ENCODE results near the gene ATE1.

GRCh38 chr10:119360610-119361337 is 153.4 kb downstream of the GRK5 start:
- PRO-cap, 2 experiments: no peak in any of the 2 experiments

DNA sequence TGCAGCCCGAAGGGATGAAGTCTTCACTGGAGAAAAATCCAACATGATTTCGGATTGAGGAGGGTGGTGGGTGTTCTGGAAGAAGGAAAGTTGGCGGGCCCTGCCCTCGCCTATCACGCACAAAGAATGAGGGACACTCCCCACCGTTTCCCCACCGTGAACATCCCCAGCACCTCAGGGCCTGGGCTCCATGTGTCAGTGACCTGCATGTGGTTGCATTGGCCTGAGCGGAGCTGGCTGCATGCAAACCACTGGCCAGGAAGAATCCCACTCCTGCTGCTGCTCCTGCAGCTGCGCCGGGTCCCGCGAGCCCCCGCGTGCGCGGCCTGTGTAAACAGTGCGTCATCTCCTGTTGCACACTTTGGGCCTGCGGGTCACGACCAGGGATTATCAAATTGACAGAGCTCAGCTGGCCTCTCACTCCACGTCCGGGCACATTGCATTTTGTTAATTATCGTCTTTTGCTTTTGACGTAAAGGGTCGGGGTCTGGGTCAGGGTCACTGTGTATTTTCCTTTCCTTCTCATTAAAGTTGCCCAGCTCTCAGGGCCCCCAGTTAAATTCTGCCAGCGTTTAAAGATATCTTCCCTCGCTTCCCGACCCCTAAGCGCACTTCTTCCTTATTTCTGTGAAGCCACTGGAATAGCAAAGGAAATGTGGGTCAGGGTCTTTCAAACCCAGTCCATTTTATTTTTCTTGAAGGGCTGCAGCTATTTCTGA is 132.6 kb downstream of the RGS10 start:
- PRO-cap, 2 experiments: no peak in any of the 2 experiments

GRCh38 chr10:119412071-119413235 is 130.1 kb downstream of the RGS10 start:
- PRO-cap, 2 experiments: no peak in any of the 2 experiments

DNA sequence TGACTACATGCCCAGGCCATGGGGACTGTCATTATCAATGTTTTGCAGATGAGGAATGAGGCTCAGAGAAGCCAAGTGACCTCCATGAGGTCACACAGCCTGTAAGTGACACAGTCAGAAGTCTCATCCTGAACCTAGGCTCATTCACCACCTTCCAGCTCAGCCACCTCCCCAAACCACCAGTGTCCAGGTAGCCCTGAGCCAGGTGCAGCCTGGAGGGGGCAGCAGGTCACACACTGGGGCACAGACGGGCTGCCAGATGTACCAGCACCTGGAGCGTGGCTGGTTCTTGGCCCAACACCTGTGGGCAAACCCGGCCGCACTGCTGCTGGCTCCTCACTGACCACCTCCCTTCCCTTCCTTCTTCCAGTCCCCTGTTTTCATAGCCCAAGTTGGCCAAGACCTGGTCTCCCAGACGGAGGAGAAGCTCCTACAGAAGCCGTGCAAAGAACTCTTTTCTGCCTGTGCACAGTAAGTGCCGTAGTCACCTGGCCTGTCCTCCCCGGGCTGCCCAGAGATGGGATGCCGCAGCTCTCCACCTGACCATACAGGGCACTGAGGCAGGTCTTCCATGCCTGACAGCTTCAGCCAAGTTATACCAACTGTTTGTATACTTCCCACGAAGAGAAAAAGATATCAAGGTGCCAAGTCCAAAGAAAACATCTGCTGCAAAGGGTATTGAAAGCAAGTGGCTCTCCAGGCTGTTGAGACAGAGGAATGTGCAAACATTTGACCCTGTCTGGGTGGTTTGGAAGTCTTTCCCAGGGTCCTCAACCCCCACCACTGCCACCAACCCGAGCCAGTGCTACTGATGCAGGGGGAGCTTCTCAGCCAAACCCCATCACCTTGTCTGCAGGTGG is 119.5 kb downstream of the RGS10 start:
- PRO-cap, 2 experiments: no peak in any of the 2 experiments

DNA sequence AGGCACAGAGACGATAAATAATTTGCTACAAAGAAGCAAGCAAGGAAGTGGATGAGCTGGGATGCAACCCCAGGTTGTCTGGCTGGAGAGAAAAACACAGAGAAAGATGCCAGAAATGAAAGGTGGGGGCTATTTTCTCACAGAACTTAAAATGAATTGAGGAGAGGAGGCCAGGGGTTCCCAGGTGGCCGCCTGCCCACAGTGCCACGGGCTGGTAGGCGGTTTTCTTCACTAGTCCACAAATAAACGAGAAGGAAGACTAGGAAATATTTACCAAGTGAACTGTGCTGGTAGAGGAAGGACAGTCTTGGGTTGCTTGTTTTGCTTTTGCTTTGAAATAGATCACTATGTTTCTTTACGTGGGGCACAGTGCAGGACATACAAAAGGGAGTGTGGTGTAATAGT is 5.0 kb downstream of the RGS10 start:
- PRO-cap, 2 experiments: no peak in any of the 2 experiments

DNA sequence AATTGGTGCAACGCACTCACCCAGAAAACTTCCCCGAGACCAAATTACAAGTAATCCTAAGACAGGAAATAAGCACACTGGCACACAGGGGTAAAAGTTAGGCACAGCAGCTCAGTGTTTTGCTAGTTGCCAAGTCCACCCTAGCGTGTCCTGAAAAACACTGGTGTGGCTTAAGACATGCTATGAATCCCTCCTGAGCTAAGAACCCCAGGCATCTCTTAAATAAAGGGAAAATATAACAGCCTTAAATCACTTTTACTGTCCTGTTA is 1.8 kb upstream of the RGS10 start:
- PRO-cap, 2 experiments: no peak in any of the 2 experiments

GRCh38 chr10:119585260-119586365 is 11.2 kb downstream of the TIAL1 start:
- PRO-cap, 2 experiments: no peak in any of the 2 experiments

GRCh38 chr10:119587138-119587893 is 9.4 kb downstream of the TIAL1 start:
- PRO-cap, 2 experiments: no peak in any of the 2 experiments

DNA sequence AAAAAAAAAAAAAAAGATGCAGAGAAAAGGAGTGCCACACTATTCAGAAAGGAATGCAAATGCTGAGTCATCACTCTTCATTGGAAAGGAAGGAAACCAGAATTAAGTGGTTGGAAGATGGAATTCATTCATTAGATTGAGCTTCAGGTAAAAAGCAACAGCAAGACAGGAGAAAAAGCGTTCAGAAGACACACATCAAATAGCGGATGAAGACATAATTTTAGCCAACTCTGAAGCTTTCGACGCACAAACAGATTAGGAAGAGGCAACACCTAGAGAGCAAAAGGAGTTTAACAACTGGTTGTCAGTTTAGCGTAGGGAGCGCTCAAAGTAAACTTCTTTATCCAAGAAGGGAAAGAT is 1.3 kb downstream of the TIAL1 start:
- PRO-cap, 2 experiments: no peak in any of the 2 experiments

GRCh38 chr10:119655362-119656324 is 4.5 kb downstream of the BAG3 start:
- PRO-cap, 2 experiments: no peak in any of the 2 experiments

GRCh38 chr10:119737846-119738193 is 12.0 kb downstream of the INPP5F start:
- PRO-cap, 2 experiments: peak in 1 of 2 experiments; most common plus-strand start chr10:119738063 (in 1); most common minus-strand start chr10:119738007 (in 1)

DNA sequence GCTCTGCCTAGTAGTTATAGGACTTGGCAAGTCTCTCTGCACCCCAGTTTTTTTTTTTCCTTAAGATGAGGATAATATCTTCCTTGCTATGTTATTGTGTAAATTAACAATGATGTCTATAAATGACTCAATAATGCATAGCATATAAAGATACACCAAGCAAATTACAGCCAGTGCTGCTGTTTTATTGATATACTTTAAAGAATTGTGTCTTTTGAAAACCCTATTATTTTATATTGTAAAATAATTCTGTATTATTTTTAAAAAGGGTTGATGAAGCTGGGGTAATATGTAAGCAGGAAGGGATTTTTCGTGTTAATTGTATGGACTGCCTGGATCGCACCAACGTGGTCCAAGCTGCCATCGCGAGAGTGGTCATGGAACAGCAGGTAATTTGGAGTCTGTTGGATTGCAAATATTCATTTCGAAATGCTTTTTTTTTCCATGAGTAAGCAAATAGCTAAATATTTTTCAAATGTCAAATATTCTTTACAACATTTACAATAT is 66.5 kb downstream of the MCMBP start:
- PRO-cap, 2 experiments: no peak in any of the 2 experiments

DNA sequence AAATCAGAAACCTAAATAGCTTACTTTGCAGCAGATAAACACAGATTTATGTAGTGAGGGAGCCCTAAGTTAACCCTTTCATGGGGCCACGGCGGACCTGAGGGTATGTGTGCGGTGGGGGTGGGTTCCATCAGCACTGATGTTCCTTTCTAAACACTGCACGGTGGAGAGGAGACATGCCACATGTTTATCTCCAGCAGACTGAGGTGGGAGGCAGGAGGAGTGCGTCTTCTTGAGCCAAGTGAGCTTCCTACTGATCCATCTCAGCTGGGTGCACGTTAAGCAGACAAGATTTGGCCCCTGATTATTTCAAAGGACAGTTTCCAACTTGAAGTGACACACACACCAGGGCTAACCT is 127.6 kb downstream of the WDR11 start:
- PRO-cap, 2 experiments: no peak in any of the 2 experiments

DNA sequence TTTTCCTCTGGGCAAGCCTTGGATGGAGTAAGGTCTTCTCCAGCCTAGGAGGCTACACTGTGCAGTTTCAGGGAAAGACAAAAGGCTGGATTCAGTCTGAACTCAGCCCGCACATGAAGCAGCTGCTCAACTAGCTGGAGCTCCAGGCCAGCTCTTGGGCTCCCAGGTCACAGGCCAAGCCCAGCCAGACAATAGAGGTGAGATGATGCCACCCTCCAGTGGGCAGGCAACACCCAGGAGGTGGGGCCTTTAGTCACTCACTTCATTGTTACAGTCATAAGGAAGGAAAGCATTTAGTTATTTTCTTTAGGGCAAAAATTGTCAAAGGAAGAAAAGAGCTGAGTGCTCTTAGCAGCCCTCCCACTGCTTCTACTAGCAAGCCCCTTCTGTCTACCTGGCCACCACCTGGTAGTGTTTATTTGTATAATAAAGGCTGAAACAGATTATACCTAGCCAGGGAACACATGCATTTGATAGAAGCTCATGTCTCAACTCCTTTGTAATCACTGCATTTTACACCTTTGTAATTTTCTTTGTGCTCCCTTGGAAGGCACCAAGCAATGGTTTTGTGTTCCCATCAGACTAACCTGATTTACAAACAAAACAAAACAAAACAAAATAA is 253.5 kb downstream of the WDR11 start:
- PRO-cap, 2 experiments: peak in 1 of 2 experiments; most common plus-strand start position 265 of the sequence (in 1)

GRCh38 chr10:121339990-121340714 is 258.1 kb downstream of the FGFR2 start:
- PRO-cap, 2 experiments: no peak in any of the 2 experiments

- PRO-cap, 2 experiments: no peak in any of the 2 experiments
Observed at GRCh38 chr10:121485240-121485934, 112.9 kb downstream of the FGFR2 start.

GRCh38 chr10:121495581-121496886 is 102.2 kb downstream of the FGFR2 start:
- PRO-cap, 2 experiments: no peak in any of the 2 experiments

DNA sequence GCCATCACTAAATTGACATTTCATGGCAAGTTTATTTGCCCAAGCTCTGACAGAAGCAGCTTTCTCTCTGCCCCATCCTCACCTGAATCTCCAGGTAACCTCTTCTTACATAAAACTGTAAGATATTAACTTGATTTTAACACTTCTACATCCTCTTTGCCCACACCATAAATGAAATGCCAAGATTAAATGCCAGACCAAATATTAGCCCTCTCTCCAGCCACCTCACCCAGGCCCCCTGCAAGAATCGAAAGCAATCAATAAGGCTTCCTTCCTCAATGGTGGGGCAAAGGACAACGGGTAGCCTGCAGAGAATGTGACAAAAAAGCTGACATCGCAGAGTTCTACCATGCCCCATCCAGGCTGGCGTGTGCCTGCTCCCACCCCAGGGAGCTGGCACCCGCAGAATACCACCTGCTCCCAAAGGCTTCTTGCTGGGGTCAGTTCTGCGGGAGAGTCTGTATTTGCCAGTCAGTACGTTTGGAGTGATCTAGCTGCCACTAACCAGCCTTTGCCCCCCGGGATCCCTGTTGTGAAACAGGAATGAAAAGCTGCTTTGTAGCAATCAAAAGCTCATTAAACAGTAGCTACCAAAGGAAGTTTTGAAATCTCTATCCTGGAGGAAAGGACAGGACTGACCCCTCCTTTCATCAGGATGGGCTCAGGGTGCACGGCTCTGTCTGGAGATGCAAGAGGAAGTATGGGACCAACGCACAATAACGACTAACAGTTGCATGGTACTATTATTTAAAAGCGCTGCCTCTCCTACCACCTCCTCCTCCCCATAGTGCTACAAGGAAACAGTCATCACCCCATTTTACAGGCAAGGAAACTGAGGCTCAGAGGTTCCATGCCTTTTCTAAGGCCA is 67.2 kb downstream of the FGFR2 start:
- PRO-cap, 2 experiments: no peak in any of the 2 experiments

DNA sequence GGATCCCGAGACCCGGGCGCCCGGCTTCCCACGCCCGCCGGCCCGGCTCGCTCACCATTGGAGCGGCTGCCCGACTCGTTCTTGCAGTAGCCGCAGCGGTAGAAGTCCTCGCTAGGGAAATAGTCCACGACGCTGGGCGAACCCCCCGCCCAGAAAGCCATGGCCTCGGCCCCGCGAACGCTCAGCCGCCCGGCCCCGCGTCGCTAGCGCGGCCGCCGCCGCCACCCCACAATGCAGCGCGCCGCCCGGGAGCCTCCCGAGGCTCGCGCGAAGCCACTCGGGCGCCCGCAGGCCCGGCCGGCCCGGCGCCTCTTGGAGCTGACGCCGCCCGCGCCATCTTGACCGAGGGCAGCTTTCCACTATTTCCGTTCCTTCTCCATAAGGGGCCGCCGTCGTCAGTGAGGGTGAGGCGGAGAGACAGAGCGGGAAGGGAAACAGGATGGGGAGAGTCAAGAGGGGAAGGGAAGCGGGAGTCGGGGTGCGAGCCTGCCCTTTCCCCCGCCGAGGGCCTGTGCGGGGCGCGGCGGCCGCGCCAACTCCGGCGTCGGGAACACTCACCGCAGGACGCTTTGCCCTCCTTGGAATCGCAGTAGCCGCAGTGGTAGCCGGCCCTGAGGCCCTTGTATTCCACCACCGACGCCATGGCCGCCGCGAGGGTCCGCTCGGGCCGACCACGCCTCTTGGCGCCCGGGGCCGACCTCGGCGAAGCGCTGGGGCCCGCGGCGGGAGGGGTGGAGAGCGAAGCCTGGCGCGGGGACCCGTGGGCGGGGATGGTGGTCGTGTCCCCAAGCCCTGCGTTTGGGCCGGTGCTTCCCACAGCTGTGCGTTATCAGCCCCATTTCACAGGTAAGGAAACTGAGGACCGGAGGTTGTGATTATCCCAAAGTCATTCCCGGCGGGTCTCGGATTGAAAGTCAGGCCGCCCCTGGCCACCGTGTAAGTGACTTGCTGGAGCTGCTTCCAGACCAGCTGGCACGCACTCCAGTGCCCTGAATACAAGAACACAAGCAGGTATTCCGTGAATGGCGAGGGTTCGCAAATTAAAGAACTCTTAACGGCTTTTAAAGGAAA is at the start of gene ATE1:
Gene ATE1 (minus strand): TSS at position 243 of the 1,071 bp plus-strand sequence.
- PRO-cap, 2 experiments: peak in 2 of 2 experiments; most common plus-strand start position 398 of the sequence (in 2); most common minus-strand start position 205 of the sequence (in 2)

DNA sequence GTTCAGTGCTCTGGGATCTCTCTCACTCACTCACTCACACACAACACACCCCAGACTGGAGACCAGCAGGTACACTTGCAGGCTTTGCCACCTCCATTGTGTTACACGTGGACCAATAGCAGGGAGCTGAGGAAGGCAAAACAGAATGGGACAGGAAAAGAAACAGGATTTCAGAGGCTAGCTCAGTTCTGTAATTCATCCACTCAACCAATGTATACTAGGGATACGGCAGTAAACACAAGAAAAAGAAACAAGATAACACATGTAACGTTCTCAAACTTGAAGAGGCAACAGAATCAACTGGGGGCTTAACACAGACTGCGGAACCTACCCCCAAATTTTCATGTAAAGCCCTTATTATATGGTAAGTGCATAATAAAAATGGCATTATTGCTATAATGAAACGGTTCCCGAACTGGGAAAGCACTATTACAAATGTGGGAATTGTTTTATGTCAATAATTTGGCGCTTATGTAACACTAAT is 1.5 kb downstream of the NSMCE4A start:
- PRO-cap, 2 experiments: no peak in any of the 2 experiments